ENCODE measurements around the genes GPI, PDCD2L, ZNF599 and HPN.

DNA sequence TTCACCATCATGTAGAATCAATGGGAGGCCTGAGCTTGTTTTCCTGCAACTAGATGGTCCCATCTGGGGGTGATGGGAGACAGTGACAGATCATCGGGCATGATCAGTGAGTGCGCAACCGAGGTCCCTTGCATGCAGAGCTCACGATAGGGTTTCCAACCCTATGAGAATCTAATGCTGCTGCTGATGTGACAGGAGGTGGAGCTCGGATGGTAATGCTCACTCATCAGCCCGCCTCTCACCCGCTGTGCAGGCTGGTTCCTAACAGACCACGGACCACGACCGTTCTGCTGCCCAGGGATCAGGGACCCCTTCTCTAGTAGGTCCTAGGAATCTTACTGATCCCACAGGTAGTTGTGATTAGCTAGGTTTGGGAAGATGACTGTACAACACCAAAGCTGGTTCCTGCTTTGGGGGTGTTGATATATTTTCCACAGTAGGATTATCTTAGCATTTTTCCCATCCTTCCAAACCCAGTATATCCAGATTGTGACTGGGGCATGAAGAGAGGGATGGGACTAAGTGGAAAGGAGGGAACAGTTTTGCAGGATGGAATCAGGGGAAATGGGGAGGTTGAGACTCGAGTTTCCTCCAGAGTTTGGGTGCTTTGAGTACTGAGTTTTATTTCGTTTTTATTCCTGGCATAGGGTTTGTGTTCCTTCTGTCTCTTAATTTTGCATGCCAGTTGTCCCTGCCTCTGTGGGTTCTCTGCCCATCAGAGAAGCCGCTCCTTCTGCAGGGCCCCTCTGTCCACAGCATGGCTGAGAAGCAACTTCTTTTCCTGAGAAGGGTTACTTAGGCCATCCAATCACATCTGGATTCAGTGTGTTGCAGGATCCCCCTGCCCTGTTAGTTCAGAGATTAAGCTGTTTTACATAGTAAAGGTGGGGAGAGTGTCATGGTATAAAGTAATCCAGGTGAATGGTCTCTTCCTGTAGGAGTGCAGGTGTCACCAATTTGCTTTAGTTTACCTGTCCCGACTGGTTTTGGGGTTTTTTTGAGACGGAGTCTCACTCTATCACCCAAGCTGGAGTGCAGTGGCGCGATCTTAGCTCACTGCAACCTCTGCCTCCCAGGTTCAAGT is 23.2 kb upstream of the GARRE1 start:
- PRO-cap: no peak

DNA sequence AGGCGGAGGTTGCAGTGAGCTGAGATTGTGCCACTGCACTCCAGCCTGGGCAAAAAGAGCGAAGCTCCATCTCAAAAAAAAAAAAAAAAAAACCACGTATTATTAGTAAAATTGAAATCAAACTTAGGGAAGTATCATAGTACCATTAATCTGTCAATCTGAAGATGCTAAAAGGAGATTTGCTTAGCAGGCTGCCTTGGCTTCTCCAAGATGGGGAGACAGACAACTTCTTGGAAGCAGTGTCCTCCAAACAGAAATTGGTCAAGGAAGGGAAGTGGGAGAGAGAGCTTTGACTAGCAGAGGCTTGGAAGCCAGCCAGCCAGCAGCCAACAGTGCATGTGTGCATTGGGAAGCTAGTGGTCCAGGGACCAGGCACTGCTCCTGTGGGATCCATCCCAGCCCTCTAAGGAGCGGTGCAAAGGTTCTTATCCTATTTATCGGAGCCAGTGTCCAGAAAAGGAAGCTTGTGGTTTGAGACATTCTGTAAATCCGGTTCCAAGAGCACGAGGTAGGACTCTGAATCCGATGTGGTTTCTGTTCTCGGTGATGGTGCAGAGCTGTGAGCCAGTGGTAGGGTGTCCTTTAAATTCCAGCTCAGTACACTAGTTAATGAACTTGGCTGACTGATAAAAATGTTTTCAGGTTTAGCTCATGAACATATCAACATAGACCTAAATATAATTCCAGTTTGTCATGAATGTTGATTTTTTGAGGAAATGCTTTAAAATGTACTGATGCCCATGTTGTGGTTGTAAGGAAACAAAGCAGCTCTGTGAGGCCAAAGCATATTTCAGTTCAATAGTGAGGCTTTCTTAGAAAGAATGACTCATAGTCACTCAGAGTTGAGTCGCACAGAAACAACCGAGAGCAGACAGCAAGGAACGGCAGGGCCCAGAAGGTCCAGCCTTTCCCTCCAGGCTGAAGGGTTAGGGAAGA is 21.7 kb upstream of the GARRE1 start:
- PRO-cap: no peak

DNA sequence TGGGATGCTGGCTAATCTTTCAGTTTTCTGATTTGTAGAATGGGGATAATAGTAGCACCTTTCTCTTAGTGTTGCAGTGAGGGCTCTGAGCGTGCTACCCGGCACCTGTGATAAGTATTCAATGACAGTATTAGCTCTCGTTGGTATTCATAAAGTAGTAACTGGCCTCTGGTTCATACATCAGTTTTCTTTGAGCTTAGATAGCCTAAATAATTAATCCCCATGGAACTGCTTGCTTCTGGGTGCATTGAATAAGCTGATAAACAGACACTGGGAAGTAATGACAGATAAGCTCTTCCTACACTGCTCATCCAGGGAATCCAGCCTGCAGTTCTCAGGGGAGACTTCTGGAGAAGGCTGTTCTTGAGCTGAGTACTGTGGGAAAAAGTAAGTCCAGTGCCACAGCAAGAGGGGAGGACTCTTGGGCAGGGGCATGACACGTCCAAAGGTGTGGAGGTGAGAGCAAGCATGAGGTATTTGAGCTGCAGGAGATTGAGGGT is 6.9 kb downstream of the GARRE1 start:
- PRO-cap: no peak

DNA sequence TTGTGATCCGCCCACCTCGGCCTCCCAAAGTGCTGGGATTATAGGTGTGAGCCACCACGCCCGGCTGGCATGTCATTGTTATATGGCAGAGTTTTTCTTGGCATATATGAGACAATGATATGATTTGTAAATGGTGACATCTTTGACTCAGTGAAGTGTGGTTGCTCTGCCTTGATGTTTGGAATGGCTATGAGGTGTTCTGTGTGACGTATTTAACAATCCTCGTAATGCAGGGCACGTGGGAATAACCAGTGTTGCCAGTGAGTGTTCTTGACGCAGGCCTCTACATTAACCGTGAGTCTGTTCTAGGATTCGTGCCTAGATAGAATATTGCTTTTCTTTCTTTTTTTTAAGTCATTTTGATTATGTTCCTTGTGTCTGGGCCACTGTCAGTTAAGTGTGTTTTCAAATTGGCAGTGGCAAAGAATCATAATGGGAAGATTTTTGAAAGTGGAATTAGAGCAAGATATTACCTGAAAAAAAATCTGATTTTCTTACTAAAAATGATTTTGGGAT is 10.3 kb downstream of the GARRE1 start:
- PRO-cap: no peak

GRCh38 chr19:34309611-34310204 is 55.3 kb upstream of the GPI start:
- PRO-cap: no peak

DNA sequence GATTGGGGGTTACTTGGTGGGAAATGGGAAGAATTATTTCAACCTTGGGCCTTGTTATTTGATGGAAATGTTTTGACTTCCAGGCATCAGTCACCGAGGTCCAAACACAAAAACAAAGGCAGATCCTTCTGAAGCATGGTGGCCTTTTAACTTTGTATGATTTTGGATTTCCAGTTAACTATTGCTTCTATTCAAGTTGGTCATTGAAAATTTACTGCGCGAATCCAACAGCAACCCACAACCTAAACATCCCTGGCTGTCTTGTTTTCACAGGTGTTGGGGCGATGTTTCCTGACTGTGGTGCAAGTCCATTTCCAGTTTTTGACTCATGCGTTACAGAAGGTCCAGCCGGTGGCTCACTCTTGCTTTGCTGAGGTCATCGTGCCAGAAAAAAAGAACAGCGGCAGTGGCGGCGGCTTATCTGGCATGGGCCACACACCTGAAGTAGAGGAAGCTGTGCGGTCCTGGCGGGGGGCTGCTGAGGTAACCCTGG is 45.3 kb upstream of the GPI start:
- PRO-cap: bidirectional peak, plus-strand start at position 317 of the sequence, minus-strand start at position 263 of the sequence

GRCh38 chr19:34354707-34355094 is 10.3 kb upstream of the GPI start:
- PRO-cap: no peak

DNA sequence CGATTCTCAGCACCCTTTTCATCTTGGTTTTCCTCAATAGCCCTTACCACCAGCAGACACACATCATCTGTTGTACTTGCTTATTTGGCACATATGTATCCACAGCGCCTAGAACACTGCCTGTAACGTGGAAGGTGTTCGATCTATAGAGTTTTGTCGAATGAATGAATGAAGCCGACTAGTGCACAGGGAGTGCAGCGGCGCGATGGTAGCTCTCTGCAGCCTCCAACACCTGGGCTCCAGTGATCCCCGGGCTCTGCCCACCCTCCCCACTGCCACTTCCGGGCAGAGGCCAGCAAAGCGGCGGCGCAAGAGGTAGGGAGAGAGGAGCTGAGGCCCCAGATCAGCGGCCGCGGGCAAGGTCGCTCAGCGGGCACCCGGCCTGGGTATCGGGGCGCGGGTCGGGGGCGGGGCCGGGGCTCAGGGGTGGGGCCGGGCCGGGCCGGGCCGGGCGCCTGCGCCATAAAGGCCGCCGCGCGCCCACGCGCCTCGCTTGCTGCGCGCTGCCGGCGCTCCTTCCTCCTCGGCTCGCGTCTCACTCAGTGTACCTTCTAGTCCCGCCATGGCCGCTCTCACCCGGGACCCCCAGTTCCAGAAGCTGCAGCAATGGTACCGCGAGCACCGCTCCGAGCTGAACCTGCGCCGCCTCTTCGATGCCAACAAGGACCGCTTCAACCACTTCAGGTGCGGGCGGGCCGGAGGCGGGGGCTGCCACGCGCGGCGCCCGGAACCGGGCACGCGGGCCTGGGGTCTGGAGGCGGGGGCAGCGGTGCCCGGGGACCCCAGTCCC is at the start of gene GPI:
Gene GPI (plus strand): TSS at position 492 of the 790 bp plus-strand sequence.
- PRO-cap: unidirectional peak, plus-strand start at position 492 of the sequence

GRCh38 chr19:34366186-34366722 is 1.3 kb downstream of the GPI start:
- PRO-cap: no peak

GRCh38 chr19:34391062-34392053 is 12.8 kb upstream of the PDCD2L start:
- PRO-cap: no peak

- PRO-cap: bidirectional peak, plus-strand start at chr19:34404412, minus-strand start at chr19:34404290
These were observed at the start of gene PDCD2L for GRCh38 chr19:34403756-34404516. Gene PDCD2L (plus strand): TSS chr19:34404399.

- PRO-cap: no peak
These were observed 12.0 kb upstream of the WTIP start for GRCh38 chr19:34469474-34470121.

DNA sequence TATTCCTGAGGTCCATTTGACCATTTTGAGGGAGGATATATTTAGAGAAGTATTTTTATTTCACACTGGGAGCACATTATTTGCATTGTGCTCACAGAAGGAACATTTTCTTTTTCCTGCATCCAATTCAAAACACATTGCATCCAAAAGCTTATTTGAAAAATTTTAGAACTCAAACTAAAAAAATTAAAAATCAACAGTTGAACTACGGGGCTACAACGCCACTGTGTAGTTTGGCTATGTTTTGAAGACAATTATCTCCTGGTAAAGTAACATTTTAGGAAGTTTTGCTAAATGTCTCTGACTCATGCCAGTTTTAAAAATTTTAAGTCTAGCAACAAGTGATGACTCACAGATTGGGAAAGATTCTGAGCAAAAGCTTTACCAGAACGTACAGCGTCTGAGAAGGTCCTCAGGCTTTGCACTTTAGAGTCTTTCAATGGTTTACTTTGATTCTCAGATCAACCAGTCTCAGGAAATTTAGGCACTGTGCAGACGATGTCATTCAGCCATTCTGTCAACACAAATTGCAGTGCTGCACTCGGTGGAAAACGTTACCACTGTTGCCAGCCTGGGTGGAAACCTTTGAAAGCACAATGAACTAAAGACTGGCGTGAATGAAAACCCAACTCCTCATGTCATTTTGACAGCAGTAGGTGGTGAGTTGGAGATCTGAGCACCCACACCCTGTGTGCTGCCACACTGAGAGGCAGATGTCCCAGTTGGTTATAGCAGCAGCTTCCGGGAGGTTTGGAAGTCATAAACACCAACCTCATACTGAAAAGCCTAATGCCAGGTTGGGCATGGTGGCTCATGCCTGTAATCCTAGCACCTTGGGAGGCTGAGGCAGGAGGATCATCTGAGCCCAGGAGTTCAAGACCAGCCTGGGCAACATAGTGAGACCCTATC is 6.4 kb upstream of the WTIP start:
- PRO-cap: no peak

GRCh38 chr19:34482336-34483356 is 1.1 kb downstream of the WTIP start:
- PRO-cap: unidirectional peak, minus-strand start at chr19:34482570; unidirectional peak, minus-strand start at chr19:34482635; bidirectional peak, plus-strand start at chr19:34482662, minus-strand start at chr19:34482635

- PRO-cap: no peak
These were observed 10.1 kb downstream of the SCGB2B2 start for GRCh38 chr19:34666693-34667518.

GRCh38 chr19:34675664-34676264 is 1.2 kb downstream of the SCGB2B2 start:
- PRO-cap: no peak

- PRO-cap: no peak
These were observed 707 bp downstream of the ZNF181 start for GRCh38 chr19:34734758-34735141.

- PRO-cap: unidirectional peak, plus-strand start at chr19:34772757; unidirectional peak, plus-strand start at chr19:34772818; unidirectional peak, minus-strand start at chr19:34773207
These were observed at the start of gene ZNF599 for GRCh38 chr19:34772644-34773547. Gene ZNF599 (minus strand): TSS chr19:34773215.

- PRO-cap: no peak
These were observed at the start of gene HPN for GRCh38 chr19:35041429-35042028. Gene HPN (plus strand): TSS chr19:35041721.

DNA sequence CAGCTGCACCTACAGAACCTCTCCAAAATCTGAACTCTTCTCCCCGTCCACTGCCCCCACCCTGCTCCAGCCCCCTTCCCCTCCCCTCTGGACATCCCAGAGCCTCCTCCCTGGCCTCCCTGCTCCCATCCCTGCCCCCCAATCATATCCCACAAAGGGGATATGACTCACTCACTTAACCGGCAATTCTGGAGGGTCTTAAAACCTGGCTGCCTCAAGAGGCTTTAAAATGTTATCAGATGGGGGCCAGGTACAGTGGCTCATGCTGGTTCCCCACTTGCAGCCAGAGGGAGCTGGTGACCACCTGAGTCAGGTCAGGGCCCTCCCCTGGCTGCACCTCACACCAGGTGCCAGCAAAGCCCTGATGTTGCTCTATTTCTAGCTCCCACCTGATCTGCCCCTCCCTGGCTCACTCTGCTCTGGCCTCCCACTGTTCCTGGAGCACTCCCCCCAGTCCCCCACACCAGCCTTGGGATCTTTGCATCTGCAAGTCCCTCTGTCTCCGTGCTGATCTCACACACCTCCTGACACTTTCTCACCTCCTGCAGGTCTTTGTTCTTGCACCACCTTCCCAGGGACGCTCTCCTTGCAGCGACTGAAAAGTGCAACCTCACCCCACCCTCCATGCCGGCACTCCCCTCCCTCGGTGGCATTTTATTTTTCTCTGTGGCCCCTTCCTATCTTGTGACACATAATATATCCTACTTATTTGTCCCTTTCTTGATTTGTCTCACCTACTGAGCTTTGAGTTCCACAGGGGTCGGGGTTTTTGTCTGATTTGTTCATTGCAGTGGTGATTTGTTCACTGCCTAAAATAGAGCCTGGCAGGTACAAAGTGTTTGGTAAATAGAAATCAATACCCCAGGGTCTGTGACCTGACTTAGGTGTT is 14.3 kb downstream of the HPN start:
- PRO-cap: no peak